Umbilical cord (tissue), 2 donors: Measurements from ENCODE around the genes NAA30, TOMM20L and DAAM1.

DNA sequence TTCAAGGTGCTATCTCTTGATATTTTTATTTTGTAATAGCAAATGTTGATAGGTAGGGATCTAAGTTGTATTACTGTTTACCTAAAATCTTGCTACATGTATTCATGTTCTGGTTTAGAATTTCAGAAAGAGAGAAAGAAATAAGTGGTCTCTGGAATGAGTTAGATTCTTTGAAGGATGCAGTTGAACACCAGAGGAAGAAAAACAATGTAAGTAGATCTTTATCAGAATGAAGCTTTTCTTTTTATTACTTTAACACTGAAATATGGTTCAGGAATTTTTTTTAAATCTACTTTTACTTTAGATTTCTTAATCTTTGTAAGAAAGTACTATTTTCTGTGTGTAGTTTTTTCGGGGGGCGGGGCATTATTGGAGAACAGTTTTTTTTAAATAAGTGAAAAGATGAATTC is 81.4 kb downstream of the KTN1 start:
- RAMPAGE, long total RNA: no peak

DNA sequence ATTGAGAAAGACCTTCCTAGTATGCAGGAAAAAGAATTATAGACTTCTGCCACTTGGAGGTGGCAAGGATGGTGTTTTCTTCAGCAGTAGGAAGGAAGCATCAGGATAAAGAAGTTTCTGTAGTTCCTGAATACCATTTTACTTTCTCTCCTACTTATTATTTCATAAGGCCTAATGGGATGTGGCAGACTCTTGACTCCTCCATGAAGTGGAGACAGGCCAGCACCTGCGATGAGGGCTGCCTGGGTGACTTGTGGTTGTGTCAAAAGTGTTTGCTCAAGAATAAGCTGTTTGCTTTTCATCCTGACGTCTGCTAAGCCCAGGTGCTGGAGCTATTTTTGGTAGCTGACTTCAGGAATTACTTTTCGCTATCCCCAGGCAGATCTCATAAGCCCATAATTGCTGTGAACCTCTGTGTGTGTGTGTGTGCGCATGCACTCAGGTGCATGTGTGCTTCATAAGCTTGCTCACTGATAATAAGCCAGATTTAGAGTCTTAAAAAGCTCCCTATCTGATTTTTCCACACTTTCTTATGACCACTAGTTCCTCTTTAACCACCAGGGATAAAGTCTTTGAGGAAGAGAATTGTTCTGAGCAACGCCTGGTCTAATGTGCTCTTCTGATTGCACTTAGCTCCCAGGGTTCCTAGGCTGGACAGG is 126.0 kb downstream of the KTN1 start:
- RAMPAGE, long total RNA: no peak

DNA sequence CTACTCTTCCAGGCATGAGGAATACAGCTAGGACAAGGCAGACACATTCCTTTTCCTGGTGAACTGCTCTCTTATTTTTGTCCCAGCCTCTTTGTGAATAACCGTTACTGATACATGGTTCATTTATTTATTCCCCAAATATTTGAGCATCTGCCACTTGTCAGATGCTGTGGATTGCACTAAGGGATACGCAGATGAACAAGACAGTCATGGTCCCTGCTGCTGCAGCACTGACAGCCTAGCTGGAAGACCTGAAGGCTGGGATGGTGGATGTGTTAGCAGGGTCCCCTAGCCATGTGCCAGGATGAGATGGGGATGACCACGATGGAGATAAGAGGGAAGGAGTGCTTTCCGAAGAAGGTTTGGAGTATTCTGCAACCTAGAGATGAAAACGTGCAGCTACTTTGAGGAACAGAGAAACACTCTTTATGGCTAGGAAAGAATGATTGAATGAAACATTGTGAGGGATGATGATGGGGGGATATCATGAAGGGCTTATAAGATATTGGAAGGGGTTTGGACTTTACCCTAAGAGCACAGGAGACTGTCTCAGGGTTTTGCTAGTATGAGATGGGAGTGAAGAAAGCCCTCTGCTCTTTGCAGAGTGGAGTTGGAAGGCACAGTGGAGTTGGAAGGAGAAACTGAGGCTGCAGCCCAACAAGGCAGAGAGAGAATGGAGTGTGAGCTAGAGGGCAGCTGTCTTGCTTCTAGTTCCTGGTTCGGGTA is 6.4 kb downstream of the PELI2 start:
- RAMPAGE, long total RNA: no peak

GRCh38 chr14:56148588-56148894 is 30.3 kb downstream of the PELI2 start:
- RAMPAGE, long total RNA: no peak

- RAMPAGE, long total RNA: no peak
Measured at GRCh38 chr14:56216971-56217410, 98.8 kb downstream of the PELI2 start.

DNA sequence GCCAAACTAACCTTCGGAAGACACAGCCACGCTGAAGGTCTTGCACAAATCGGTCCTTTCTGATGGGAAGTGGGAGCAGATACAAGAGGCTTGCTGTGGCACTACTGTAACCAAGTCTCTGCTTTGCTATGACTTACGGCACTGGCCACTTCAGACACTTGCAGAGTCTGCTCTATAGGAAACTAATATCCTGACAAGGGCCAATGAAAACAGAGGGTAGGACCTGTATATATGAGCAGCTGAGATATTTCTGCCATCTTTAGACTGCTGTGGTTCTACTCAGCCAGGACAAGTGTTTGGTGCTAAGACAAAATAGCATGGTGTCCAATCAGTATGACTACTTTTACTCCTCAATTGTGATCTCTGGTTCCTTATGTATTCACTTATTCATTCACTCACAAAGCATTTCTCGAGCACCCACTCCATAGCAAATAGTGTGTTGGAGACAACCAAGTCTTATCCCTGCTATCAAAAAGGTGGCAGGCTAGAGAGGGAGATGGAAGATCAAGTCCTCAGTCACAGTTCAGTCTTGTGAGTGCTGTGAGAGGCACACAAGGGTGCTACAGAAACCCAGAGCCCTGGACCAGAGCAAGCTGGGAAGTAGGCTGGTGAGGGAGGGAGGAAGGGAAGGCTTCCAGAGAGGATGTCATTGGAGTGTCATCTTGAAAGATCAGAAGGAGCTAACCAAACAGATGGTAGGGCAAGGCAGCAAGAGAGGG is 58.0 kb downstream of the TMEM260 start:
- RAMPAGE, long total RNA: no peak

- RAMPAGE, long total RNA: no peak
Measured at GRCh38 chr14:56816541-56817107, 6.3 kb upstream of the OTX2 start.

- RAMPAGE, long total RNA: no peak
Measured at GRCh38 chr14:57362146-57362982, 28.0 kb upstream of the NAA30 start.

DNA sequence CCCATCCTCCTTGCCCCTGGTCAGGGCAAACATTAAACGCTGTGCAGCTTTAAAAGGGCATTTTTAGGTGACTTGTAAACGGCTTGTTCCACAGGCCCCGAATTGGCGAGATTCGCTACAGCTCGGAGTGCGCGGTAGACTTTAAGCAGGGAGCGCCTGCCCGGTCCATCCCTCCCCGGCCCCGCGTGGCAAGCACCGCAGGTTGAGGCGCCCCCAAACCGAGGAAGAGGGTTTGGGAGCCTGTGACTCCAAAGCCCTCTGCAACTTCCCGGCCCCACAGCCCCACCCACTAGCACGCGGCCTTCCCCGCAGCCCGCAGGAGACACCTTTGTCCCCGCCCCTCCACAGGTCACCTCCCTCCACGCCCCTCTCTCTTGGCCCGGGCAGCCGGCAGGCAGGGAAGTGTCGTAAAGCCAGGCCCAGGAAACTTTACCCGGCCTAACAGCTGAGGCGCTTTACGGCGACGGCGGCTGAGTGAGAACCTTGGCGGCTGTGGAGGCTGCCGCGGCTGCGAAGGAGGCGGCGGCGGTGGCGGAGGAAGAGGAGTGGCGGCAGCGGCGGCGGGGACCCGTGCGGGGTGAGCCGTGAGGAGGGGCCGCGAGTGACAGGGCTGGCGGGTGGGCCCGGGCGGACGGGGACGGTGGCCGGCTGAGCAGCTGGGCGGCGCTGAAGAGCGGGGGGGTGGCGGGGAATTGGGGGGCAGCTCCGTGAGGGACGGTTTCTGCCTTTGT is at the start of gene NAA30:
Gene NAA30 (plus strand): TSS at position 458 of the 731 bp plus-strand sequence.
- RAMPAGE, long total RNA: no peak

DNA sequence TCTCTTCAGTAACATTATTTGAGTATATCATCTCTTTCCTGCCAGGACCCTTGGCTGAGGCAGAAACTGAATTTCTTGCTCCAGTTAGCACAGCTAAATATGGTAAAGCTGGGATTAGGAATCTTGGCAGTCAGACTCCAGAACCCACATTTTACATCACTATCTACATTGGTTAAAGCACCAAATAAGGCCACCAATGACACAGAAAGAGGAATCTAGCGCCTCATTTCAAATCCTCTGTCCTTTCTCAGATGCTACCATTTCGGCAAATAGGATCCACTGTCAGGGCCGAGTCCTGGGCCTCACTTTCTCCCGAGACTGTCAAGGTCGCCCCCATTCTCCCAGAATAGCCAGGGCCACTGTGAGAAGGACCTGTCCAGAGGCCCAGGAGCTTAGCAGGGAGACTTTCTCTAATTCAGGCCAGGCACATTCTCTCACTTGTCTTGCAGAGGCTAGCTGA is 122.1 kb upstream of the SLC35F4 start:
- RAMPAGE, long total RNA: no peak

DNA sequence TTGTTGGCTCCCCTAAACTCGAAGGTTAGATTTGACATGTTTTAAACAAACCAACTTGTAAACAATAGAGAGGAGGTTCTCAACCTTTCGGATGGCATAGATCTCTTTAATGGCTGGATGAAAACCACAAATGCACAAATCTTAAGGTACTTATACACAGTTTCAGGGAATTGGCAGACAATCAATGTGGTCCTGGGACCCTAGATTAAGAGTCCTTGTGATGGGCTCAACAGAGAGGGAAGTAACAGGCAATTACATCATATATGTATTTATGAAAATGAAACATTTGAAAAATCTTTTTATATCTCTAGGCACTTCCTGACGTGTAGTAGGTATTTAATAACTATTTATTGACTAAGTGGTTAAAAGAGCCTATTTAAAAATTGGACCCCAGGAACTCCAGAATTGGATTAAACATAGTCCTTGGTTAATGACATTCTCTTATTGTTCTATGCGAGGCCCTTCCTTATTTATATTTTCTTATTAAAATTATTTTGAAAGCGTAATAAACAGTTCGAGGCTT is 928 bp downstream of the ACTR10 start:
- RAMPAGE, long total RNA: no peak

DNA sequence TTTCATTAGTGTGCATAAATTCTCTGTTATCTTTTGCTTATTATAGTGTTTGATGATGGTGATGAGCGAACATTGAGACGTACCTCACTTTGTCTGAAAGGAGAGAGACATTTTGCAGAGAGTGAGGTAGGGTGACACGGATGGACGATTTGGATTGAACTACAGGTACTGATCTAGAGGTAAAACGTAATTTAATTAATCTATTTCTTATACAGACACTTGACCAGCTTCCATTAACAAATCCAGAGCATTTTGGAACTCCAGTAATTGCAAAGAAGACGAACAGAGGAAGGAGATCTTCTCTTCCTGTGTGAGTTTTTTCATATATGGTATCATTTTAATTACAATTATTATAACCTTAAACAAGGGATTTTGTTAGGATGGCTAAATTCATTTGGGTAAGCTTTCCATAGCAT is 20.1 kb downstream of the ARID4A start:
- RAMPAGE, long total RNA: no peak

DNA sequence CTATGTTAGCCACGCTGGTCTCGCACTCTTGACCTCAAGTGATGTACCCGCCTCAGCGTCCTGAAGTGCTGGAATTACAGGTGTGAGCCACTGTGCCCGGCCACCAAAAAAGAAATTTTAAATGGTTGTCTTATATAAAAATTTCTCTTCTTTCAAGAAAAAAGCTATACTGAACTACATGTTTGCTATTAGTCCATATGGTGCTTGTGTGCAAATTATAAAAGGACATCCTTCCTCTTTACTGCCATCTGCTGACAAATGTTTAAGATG is 33.0 kb upstream of the TOMM20L start:
- RAMPAGE, long total RNA: no peak

DNA sequence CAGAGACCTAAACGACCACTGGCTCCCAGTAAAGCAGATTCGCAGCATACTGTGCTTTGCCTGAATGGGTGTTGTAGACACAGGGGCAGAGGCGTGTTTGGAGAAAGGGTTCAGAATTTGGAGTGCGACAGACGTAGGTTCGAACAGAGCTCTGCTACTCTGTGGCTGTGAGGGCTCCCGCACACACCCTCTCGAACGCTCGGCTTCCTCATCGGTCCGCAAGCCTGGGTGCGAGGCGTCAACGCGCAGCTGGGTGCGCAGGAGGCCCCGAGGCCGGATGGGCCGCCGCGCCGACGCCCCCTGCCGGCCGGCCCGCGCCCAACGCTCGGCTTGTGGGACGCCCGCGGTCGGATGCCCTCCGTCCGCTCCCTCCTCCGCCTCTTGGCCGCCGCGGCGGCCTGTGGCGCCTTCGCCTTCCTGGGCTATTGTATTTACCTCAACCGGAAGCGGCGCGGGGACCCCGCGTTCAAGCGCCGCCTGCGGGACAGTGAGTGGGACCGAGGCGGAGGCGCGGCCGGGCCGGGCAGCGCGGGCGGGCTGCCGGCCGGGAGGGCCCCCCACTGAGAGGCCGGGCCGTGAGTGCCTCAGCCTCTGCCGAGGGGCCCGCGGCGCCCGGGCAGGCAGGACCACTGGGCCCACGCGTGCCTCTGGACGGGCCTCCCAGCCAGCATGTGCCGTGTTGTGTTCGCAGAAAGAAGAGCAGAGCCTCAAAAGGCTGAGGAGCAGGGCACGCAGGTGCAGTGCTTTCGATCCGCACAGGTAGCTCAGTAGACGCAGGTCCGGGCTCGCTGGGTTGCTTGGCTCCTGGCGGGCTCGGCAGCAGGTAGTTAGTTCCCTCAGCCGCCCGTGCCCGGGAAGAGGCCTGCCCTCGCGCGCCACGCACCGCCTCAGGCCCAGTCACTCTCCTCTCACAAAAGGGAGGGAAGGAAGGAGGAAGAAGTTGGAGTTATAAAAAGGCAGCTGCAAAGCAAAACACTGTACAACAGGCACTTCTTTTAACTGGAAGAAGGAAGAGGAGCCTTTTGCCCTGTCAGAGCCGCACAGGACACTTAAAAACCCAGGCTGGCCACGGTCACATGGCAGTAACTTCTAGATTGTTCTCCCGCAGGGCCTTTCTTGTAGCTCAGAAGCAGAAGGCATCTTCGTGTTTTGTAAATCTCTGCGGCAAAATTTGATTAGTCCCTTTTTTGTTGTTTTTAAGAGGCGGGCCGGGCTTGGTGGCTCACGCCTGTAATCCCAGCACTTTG is at the start of gene TOMM20L:
Gene TOMM20L (plus strand): TSS at position 324 of the 1,247 bp plus-strand sequence.
- RAMPAGE, long total RNA: no peak

DNA sequence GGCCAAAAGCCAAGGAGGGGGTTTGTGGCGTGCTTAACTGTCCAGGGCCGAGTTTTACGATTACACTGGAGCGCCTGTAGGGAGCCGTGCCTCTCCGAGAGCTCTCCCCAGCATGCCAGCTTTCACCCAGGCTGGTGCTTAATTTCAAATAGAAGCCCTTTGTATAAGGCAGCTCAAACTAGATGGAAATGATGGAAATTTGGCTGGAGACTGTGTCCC is 1.1 kb downstream of the DACT1 start:
- RAMPAGE, long total RNA: no peak

DNA sequence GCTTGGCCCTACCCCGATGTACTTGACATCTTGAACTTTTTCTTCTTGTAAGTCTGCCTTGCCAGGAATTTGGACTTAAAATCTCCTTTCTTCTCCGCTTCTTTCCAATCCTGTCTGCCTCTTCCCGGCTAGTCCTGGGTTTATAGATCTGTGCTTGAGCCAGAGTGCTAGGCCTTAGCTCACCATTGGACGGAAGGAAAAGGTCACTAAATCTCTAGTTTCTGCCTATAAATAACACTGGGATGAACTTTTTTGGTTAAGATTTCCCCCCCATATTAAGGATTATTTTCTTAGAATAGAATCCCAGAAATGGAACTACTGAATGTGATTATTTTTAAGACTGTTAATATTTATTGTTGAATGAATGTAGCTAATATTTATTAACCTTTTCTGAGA is 22.3 kb downstream of the DACT1 start:
- RAMPAGE, long total RNA: no peak

DNA sequence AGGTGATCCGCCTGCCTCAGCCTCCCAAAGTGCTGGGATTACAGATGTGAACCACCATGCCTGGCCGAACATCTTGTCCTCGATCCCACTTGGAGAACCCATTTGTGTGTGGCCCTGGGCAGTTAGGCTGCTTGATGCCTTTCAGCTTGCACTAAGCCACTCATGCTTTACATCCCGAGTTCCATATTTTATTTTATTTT is 85.7 kb downstream of the DACT1 start:
- RAMPAGE, long total RNA: no peak

DNA sequence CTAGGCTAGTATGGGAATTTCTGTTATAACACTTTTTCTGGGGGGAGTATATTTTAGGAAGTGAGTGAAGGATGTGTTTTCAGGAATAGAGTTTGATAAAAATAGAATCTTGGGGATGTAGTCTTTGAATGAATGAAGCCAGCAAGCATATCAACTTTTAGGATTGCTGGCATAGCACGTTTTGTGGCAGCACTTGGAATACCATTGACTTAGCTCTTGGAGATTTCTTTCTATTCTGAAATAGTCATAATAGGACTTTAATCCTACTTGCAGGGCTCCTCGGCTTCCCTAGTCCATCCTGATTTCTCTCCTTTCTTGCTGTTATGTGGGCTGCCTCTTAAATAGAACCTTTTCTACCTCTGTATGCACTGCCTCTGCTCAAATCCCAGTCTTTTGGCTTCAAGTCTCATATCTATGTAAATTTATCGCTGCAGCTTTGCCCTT is 141.7 kb downstream of the DACT1 start:
- RAMPAGE, long total RNA: no peak

DNA sequence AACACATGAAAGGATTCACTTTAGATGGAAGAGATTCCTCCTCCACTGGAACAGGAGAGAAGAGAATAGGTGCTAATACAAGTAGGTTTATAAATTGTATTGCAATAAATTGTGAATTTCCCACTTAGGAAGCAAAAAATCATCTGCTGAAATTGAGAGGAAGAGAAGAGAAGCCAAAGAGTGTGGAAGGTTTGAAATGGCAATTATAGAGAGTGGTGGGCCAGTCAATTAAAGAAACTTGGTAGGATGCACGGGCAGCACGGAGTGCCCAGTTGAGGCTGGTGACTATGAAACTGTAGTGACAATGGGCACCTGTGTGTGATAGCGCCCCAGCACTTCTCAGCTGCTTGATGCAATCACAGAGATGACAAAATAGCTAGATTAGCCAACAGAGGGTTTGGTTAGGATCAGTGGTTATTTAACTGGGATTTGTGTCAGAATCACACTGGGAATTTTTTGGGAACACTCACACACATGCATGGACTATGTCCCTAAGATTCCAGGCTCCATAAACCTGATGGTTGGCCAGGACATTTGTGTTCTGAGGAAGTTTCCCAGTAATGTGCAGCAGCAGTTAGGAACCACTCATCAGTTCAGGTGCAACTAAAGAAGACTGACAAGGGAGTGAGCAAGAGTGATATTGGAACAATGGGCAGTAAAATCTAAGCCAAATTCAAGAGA is 51.3 kb upstream of the DAAM1 start:
- RAMPAGE, long total RNA: no peak

DNA sequence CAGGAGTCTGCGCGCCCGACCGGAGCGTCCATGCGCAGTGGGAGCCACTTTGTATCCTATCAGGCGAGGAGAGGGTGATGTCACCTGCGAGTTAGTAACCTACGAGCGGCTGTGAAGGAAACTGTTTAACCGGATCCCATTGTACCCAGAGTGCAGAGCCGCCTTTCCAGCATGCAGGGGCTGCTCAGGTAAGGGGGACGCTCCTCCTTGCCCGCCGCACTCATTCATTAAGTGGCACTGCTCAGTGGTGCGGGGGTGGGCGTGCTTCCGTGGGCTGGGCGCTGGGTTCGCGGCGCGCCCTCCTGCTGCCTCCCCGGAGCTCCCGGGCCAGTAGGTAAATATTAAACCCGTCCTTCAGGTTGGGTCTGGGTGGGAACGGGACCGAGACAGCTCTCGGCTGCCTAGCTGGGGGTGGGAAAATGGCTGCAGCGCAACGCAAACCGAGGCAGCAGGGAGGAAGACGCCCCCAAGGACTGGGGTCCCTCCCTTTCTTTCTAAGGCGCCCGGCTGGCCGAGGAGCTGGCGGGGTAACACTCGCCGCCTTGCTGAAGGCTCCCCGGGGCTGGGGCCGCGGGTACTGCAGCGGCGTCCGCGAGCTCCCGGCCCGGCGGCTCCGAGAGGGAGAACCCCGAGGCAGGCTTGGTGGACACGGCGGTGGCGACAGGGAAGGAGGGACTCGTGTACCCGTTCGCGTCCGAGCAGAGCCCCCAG is at the start of gene DAAM1:
Gene DAAM1 (plus strand): TSS at position 87 of the 711 bp plus-strand sequence.
- RAMPAGE, long total RNA: start-site peak on the plus strand centred at position 124 of the sequence, 75 bp wide, 41 and 154 reads in 2 replicates